Spinal cord (tissue), 3 donors: ENCODE results near the gene HOXD1.

GRCh38 chr2:176124351-176125328 is 2.1 kb downstream of the HOXD9 start:
- PRO-cap, result no peak
- RAMPAGE, long total RNA, result no peak

GRCh38 chr2:176133488-176133762 is 3.9 kb downstream of the HOXD8 start:
- PRO-cap, result no peak
- RAMPAGE, long total RNA, result no peak

DNA sequence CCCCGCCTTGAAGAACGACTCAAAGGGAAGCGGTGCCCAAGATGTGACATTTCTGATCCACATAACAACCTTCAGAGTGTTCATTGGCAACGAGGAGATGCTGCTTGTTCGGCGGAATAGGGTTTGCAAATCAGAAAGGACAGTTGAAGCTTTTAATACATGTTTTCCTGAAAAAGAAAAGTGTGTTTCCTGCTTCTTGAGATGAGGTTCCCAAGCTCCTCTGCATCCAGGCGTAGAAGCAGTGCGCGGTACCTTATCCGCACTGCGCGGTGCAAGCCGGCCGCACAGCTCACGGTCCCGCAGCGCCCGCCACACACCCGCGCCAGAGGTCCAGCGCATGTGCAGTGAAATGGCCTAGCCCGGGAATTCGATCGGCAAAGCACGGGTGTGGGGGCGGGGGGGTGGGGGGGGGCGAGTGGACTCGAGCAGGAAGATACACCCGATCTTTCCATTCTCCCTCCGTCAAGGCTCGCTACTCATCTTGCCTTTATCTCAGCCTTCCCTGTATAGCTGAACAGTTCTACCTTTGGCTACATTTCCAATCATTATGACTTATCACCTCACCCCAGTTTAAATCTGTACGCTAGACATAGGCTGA is 10.1 kb downstream of the HOXD8 start:
- PRO-cap, result no peak
- RAMPAGE, long total RNA, result no peak

- PRO-cap, result no peak
- RAMPAGE, long total RNA, result no peak
Observed at GRCh38 chr2:176149983-176150776, 1.2 kb upstream of the HOXD4 start.

- PRO-cap, result no peak
- RAMPAGE, long total RNA, result no peak
Observed at GRCh38 chr2:176164593-176165764, 7.9 kb downstream of the HOXD3 start.

- PRO-cap, result no peak
- RAMPAGE, long total RNA, result no peak
Observed at GRCh38 chr2:176174888-176175467, 13.5 kb upstream of the HOXD1 start.

DNA sequence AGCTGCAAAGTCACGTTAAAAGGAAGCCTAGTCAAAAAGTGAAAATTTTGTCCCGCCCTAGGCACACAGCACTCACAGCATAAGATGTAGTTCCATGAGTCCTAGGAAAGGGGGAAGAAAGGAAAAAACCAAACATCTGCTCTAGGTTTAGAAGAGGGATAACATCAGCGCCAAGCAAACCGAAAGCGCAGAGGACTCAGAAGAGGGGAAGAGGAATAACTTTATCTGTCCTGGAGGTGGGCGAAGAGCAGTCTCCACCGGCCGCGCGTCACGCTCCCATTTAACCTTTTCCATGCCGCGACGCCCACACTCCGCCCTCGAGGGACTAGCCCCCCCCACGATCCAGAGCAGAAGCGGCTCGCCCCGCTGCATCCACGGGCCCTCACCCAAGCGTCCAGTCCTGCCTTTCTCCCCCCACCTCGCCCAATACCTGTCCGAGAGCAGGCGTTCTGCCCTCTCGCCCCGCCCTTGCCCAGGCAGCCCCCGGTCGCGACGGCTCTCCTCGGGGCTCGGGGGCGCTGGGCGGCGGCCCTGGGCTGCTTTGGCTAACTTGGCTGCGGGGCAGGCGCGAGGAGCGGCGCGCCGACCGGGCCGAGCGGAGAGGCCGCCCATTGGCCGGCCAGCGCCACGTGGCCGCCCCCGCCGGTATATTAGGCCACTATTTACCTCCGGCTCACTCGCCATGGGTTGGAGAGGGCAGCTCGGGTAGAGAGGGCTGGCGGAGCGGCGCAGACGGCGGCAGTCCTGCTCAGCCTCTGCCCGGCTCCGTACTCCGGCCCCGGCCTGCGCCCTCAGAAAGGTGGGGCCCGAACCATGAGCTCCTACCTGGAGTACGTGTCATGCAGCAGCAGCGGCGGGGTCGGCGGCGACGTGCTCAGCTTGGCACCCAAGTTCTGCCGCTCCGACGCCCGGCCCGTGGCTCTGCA is at the start of gene HOXD1:
TSS of gene HOXD1 (plus strand) at position 680 of the 926 bp plus-strand sequence.
- PRO-cap, result unidirectional peak, plus-strand start at position 680 of the sequence
- RAMPAGE, long total RNA, result start-site peak on the minus strand centred at position 541 of the sequence, 48 bp wide, 20 and 138 reads in 2 replicates

- PRO-cap, result no peak
- RAMPAGE, long total RNA, result no peak
Observed at GRCh38 chr2:176328005-176328768, 58.9 kb downstream of the MTX2 start.

- PRO-cap, result no peak
- RAMPAGE, long total RNA, result no peak
Observed at GRCh38 chr2:176455687-176456418, 186.6 kb downstream of the MTX2 start.

DNA sequence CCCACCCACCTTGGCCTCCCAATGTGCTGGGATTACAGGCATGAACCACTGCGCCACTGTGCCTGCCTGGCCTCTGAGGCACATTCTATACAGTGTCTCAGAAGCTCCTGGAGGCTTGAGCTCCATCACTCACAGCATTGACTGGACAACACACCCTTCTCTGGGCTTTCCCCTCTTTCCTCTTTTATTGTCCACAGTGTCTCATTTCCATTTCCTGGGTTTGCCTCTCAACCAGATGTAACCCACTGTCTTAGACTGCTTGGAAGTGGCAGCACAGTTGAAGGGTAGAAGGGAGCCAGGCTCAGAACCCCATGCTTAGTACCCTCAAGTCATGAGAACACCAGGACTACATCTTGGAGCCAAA is 208.1 kb downstream of the MTX2 start:
- PRO-cap, result no peak
- RAMPAGE, long total RNA, result no peak

DNA sequence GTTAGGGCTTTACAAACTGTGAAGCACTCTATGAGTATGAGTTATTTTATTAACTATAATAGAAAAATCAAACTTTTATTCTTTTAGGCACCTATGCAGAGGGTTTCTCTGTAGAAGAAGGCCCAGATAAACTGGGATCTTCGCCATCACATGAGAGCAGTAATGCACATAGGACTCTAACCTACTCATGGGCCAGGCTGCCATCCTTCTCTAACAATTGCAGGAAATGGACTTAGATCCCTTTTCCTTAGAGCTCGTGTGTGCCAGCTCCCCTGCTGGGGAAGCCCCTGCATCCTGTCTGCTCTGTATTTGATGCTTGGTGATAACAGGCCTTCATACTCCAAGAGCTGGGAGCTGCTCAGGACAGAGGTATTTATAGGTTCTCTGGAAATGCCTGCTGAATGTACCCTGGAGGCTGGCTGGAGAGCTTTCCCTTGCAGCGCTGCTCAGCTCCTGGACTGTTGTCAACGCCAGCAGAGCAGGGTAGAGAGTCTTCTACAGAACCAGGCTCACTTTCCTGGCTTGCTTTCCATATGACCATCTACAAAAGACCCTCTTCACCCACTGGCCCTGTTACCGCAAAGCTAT is 249.6 kb downstream of the MTX2 start:
- PRO-cap, result no peak
- RAMPAGE, long total RNA, result no peak

- PRO-cap, result no peak
- RAMPAGE, long total RNA, result no peak
Observed at GRCh38 chr2:177143488-177144094, 69.0 kb upstream of the HNRNPA3 start.

GRCh38 chr2:177232101-177232827 is 19.7 kb downstream of the HNRNPA3 start:
- PRO-cap, result no peak
- RAMPAGE, long total RNA, result no peak

- PRO-cap, result no peak
- RAMPAGE, long total RNA, result no peak
Observed at GRCh38 chr2:177232828-177233804, 20.5 kb downstream of the HNRNPA3 start.

DNA sequence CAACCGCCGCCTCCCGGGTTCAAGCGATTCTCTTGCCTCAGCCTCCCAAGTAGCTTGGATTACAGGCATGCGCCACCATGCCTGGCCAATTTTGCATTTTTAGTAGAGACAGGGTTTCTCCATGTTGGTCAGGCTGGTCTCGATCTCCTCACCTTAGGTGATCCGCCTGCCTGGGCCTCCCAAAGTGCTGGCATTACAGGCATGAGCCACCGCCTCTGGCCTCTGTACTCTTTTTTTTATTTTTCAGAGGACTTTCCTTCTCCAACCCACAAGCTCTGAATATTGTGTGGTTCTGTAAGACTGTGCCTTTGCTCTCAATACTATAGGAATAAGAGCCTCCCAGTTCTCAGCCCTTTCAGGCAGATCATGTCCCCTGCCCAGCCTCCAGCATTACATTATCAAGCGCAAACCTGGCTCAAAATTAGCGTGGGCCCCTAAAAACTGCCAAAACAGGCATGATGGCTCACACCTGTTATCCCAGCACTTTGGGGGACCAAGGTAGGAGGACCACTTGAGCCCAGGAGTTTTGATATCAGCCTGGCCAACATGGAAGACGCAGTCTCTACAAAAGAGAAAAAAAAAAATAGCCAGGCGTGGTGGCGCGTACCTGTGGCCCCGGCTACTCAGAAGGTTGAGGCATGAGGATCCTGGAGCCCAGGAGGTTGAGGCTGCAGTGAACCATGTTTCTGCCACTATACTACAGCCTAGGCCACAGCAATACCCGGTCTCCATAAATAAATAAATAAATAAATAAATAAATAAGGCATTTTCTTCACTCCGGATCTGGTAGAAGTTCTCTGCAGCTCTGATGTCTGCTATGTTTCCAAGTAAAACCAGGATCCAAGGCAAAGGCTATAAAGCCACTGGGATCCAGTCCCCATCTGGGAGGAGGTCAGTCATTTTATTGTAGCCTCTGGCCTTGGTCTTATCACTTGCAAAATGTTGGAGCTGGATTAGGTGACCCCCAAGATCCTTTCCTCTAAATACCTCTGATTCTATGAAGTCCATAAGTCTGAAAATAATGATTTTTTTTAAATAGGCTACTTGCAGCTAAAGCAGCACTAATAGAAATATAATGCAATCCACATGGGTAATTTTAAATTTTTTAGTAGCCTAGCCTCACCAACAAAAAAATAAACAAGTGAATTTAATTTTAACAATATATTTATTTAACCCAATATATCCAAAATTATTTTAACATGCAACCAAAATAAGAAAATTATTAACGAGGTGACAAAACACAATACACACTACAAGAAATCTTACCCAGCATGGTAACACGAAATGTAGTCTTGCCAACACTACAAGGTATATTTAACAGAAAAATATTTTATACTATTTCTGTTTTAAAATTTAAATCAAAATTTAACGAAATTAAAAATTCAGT is 15.5 kb downstream of the NFE2L2 start:
- PRO-cap, result no peak
- RAMPAGE, long total RNA, result no peak

DNA sequence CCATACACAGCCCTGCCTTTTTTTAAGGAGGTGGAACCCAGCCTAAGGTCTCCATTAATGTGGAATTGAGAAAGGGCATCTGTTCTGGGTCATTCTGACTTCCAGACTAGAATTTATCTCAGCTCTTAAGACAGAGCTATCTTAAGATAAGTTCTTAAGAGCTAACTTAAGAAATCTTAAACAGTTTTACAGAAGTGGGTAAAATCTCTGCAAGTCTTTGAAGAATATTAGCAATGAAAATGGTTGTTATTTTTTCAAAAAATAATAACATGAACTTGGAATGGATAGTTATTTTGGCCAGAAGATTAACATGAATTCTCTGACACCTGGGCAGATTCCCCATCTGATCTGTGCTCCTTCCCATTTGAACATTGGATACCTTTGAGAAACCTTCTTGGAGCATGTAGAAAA is 42.2 kb upstream of the NFE2L2 start:
- PRO-cap, result no peak
- RAMPAGE, long total RNA, result no peak

GRCh38 chr2:177393342-177393809 is 803 bp downstream of the AGPS start:
- PRO-cap, result no peak
- RAMPAGE, long total RNA, result no peak

- PRO-cap, result no peak
- RAMPAGE, long total RNA, result no peak
Observed at GRCh38 chr2:178190868-178191250, 3.5 kb upstream of the OSBPL6 start.

GRCh38 chr2:178441176-178441768 is 9.7 kb downstream of the PRKRA start:
- PRO-cap, result no peak
- RAMPAGE, long total RNA, result no peak

GRCh38 chr2:178535448-178536230 is 55.4 kb downstream of the PLEKHA3 start:
- PRO-cap, result no peak
- RAMPAGE, long total RNA, result no peak